NCI-H460 (cell line): ENCODE results near the genes COLQ and HACL1.

GRCh38 chr3:15252786-15253692 is 47.0 kb downstream of the CAPN7 start:
RAMPAGE:
- cytosol, long total RNA: no peak
- long total RNA: no peak
- nucleus, long total RNA: no peak

DNA sequence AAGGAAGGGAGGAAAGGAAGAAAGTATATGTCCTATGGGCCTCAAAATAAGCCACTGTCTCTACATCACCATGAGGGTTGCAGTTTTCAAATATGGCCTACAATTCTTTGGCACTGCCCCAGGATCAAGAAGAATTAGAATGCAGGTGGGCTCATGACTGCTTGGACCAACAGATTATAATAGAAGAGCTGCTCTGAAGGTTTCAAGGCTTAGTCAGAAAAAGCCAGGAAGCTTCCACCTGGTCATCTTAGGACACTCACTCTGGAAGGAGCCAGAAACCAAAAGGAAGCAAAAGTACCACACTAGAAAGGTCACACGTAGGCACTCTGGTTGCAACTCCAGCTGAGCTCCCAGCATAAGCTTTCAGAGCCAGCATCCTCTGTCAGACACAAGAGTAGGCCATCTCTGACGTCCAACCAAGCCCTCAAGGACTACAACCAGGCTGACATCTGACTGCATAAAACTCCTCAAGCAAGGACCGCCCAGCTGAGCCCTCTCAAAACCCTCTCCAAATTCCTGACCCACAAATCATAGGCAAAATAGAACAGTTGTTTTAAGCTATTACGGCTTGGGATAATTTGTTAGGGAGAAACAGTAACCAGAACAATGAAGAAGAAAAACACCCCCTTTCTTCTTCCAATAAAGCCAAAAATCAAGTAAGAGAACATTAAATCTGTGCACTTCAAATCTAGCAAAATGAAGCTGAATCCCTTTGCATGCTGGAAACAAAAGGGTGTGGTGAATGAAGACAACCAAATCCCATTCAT is 12.8 kb downstream of the SH3BP5 start:
RAMPAGE:
- cytosol, long total RNA: no peak
- long total RNA: no peak
- nucleus, long total RNA: no peak

DNA sequence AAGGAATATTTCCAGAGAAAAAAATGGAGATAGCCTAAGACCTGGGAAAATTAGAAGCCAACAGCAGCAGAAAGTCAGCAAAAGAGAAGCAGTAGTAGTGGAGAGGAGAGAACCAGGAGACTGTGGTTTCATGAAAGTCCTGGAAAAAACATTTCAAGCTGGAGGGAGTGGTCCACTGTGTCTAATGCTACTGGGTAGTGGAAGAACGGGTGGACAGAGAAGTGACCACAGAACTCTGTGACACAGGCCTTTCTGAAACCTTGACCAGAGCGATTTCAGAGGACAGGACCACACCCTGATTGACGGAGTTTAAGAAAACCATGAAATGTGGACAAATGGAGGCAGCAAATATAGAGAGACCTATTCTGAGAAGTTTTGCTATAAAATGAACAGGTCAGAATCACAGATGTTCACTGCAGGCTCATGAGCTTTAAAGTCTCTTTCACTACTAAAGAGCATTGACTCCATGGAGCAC is 15.4 kb upstream of the SH3BP5 start:
RAMPAGE:
- cytosol, long total RNA: no peak
- long total RNA: no peak
- nucleus, long total RNA: no peak

RAMPAGE:
- cytosol, long total RNA: no peak
- long total RNA: no peak
- nucleus, long total RNA: no peak
These were observed 40.5 kb downstream of the EAF1 start for GRCh38 chr3:15467819-15468299.

DNA sequence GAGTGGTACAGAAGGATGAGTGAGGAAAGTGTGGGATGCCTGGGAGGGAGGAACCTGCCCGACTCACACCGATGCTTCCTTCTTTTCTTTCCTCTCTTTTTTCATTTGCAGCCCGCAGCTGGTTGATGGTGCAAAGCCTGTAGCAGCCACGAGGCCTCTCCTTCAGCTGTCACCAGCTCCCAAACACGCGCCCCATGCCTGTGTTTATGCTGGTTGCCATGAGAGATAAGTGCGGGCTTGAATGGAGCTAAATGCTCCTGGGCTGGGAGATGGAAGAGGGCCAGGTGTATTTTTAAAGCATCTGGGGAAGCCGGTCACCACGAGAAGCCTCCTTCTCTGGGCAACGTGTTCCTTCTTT is 9.4 kb downstream of the COLQ start:
RAMPAGE:
- cytosol, long total RNA: no peak
- long total RNA: no peak
- nucleus, long total RNA: no peak

DNA sequence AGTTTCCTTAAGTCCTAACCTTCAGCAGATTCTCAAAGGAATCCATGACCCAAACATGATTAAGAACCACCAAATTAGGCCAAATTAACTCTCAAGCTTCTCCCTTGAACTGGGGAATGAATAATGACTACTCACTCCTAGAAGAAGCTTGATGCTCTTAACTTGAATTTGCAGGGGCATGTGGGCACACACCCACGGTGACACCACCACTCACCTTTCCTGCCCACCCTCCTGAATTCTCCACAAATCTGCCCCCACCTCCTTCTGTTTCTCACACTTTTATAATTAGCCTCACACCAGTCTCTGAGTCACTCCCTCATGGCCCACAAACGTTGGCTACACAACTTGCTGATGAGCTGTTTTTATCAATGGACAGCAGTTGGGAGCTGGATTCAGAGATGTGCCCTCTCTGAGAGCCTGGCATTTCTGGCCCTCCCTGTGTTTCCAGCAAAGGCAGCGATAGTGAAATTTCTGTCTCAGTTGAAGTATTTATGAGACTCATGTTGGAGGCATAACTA is 1.4 kb downstream of the COLQ start:
RAMPAGE:
- cytosol, long total RNA: no peak
- long total RNA: no peak
- nucleus, long total RNA: no peak

DNA sequence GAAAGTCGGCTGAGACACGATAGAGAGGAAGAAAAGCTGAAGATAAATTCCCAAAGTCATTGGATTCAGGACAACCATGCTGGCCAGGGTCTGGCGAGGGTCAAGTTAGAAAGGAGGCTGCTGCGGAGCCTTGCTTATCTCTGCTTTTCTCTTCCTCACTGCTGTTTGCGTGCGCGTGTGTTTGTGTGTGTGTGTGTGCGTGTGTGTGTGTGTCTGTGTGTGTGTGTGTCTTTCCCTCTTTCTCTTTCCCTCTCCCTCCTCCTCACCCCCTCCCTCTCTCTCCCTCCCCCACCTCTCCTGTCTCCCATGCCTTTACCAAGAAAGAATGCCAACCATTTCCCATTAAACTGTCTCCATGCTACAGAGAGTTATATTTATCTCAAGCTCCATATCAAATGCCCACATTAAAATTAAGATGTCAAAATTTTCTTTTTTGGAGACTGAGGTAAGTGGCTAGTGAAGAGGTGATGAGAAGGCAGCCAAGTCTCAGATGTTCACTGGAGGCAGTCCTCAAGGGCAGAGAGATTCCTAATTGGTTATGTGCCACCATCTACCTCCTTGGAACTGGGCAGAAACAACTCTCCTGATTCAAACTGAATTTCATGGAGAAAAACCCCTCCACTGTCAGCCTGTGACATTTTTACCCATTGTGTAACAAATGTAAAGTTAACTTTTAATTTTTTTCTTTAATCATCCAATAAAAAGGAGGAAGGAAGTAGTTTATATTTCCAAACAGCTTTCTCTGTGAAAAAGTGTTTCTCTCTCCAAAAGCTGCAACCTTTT is at the start of gene COLQ:
Gene COLQ (minus strand): TSS at position 159 of the 783 bp plus-strand sequence.
RAMPAGE:
- cytosol, long total RNA: no peak
- long total RNA: no peak
- nucleus, long total RNA: no peak

GRCh38 chr3:15562548-15562901 is 38.8 kb downstream of the HACL1 start:
RAMPAGE:
- cytosol, long total RNA: no peak
- long total RNA: no peak
- nucleus, long total RNA: no peak

DNA sequence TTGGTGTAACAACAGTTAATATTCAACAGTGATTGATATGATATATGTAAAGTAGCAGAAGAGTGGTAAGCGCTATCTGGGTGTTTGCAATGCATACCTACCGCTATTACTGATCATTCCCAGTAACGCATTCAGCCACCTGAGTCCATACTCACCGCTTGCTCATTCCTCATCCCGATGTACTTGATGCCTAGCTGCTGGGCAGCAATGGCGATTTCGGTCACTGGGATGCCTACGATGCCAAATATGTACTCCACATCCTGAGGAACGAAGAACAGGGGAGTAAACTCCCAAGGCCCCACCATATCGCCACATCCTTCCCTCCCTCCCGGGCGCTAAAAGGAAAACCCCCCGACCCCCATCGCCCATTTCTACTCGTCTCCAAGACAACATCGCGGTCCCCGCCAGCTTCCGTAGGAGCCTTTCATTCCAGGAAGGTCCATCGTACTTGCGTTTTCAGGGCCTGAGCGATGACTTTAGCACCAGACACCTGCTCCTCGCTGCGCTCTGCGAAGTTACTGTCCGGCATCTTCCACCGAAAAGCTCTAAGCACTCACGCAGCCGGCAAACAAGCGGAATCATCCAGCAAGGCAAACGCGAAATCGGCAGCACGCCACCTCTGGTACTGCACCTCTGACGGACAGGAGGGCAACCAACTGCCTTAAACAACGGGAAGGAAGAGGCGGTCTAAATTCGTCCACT is at the start of gene HACL1:
Gene HACL1 (minus strand): TSS at position 635 of the 702 bp plus-strand sequence.
RAMPAGE:
- cytosol, long total RNA: start-site peak on the minus strand centred at position 612 of the sequence, 50 bp wide, 24 and 109 reads in 2 replicates
- long total RNA: no peak
- nucleus, long total RNA: no peak

DNA sequence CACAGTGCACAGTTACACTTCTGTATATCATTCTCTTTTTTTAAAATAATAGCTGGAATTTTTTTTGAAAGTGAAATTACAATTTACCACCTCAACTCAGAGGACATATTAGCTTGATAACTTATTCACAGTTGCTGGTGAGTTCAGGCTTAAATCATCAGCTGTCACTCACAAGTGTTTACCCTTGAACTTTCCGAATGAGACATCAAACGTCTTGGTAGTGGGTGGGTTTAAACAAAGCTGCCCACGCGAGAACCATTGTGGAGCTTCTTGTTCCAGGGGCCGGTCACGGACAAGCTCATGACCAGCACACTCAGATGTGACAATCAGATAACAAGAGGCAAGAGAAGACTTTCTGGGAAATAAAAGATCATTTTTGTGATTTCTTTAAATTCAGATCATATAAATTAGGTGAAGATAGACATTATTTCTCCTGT is 29.1 kb downstream of the BTD start:
RAMPAGE:
- cytosol, long total RNA: no peak
- long total RNA: no peak
- nucleus, long total RNA: no peak

GRCh38 chr3:15794660-15795413 is 2.9 kb downstream of the ANKRD28 start:
RAMPAGE:
- cytosol, long total RNA: no peak
- long total RNA: no peak
- nucleus, long total RNA: no peak

DNA sequence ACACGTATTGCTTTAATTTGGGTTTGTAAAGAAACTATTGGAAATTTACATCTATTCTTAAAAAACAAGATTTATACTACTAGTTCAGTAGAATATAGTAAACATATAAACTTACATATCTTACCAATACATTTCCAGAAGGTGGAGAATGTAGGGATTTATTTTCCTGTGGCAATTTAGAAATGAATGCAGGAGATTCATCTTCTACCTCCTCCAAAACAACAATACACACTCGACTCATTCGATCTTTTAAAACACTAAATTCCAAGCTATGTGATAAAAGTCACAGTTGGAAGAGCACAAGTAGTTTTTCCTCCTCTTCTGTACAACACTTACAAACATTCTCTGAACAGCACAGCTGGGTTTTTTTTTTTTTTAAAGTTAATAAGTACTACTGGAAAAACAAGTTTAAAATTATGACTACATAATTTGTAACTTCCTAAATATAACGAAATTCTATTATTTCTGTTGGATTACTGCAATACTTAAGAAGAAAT is 1.4 kb downstream of the ANKRD28 start:
RAMPAGE:
- cytosol, long total RNA: no peak
- long total RNA: no peak
- nucleus, long total RNA: no peak

GRCh38 chr3:15903681-15904264 is 106.0 kb upstream of the ANKRD28 start:
RAMPAGE:
- cytosol, long total RNA: no peak
- long total RNA: no peak
- nucleus, long total RNA: no peak

DNA sequence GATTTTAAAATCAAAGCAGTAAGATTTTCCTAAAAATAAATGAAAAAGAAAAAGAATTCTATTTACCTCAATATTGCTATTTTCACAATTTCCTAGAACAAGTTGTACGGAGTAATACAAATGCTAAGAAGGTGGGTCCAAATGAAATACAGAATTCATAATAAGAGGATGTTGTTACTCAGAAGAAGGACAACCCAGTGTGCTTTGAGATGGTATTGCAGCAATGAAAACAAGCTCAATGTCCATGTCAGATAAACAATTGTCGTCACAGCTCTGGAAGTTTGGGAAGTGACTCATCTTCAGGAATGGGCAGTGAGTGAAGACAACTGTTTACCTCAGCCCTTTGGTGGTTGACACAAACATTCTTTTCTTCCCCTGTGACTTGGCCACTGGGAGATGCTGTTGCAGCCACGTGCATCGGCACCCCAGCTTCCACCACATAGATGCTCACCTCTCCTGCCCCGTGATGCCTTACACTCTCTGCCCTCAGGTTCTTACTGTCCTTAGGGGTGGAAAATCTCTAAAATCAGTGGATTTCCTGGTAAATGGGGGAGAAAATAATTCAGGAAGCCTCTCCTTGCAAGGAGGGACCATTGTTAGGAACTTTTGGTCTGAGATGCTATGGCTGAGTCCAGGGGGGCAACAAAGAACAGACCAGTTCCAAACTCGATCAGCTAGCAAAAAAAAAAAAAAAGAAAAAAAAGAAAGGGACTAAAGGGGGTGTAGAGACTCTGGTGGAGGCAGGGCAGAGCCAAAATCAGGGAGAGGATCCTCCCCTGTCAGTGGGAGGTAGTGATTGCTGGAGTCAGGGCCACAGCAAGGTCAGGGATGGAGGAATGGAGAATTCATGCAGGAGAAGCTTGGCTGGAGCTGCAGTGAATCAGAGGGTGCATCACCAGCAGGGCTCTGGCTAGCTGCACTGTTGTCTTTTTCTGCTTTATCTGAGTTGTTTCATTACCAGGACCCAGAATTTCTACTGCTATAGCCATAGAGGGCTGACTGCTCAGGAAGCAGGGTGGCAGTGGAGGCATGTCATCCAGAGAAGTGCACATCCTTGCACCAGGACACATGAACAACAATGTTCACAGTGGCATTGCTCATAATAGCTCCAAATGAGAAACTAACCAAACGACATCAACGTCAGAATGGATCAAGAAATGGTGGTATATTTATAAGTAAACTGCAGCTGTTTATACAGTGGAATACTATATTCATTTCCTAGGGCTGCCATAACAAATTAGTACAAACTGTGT is 113.8 kb upstream of the GALNT15 start:
RAMPAGE:
- cytosol, long total RNA: no peak
- long total RNA: no peak
- nucleus, long total RNA: no peak

RAMPAGE:
- cytosol, long total RNA: no peak
- long total RNA: no peak
- nucleus, long total RNA: no peak
These were observed 73.0 kb upstream of the GALNT15 start for GRCh38 chr3:16101422-16101977.

DNA sequence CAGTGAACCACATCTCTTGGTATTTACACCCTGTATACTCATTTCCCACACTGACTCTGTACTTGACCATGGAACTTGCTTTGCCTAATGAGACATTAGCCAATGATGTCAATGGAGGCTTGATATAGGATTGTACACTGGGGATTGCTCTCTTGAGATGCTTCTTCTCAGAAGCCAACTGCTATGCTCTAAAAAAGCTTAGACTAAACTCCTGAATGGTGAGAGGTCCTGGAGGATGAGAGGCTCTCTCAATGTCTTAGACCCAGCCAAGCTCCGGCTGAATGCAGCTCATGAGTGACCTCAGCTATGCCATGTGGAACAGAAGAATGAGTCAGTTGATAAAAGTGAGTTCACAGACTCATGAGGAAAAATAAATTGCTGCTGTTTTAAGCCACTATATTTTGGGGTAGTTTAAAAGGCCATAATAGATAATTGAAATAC is 61.4 kb upstream of the GALNT15 start:
RAMPAGE:
- cytosol, long total RNA: no peak
- long total RNA: no peak
- nucleus, long total RNA: no peak

RAMPAGE:
- cytosol, long total RNA: no peak
- long total RNA: no peak
- nucleus, long total RNA: no peak
These were observed 25.6 kb upstream of the GALNT15 start for GRCh38 chr3:16148814-16149393.

DNA sequence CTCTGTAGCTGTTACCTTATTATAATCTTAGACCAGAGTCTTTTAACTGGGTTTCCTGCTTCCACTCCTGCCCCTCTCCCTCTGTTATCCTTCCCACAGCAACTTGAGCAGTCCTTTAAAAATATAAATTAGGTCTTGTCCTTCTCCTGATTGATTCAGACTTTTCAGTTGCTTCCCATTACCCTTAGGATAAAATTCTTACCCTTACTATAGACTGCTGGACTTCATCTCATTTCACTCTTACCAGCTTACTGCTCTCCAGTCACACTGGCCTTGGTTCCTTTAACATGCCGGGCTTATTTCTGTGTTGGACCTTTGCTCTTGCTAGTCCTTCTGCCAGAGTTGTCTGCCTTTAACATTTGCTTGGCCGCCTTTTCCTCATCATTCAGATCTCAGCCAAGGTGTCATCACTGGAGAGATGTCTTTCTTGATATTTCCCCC is 2.2 kb downstream of the OXNAD1 start:
RAMPAGE:
- cytosol, long total RNA: no peak
- long total RNA: no peak
- nucleus, long total RNA: no peak

RAMPAGE:
- cytosol, long total RNA: no peak
- long total RNA: no peak
- nucleus, long total RNA: no peak
These were observed 73.2 kb downstream of the OXNAD1 start for GRCh38 chr3:16338176-16338637.

DNA sequence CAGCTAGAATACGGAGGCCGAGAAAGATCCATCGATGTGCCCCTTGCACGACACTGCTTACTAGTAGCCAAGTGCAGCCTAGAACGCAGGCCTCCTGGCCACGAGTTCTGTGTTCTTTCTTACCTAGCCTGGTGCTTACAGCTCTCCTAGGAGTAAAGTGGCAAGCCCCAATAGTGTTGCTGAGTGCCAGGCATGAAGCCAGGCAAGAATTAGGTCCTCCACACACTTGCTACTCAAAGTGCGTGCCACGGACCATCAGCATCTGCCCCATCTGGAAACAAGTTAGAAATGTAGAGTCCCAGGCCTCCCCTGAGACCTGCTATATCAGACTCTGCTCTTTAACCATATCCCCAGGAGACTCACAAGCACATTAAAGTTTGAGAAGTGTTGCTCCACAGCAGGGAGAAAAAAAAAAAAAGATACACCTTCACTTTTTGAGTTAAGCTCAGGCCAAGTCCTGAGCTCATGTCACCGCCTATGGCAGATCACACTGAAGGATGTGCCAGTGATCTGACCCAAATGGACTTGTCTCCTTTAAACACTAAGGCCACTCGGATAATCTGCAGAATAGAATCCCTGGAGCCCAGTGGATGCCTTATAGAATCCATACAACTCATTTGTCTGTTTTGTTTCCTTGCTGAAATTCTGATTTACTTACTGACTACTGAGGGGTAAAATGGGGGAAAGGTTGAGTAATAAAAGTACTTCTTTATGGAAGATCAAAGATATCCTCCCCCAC is 82.2 kb downstream of the RFTN1 start:
RAMPAGE:
- cytosol, long total RNA: no peak
- long total RNA: no peak
- nucleus, long total RNA: no peak